ENCODE measurements around a stretch of chr15.

DNA sequence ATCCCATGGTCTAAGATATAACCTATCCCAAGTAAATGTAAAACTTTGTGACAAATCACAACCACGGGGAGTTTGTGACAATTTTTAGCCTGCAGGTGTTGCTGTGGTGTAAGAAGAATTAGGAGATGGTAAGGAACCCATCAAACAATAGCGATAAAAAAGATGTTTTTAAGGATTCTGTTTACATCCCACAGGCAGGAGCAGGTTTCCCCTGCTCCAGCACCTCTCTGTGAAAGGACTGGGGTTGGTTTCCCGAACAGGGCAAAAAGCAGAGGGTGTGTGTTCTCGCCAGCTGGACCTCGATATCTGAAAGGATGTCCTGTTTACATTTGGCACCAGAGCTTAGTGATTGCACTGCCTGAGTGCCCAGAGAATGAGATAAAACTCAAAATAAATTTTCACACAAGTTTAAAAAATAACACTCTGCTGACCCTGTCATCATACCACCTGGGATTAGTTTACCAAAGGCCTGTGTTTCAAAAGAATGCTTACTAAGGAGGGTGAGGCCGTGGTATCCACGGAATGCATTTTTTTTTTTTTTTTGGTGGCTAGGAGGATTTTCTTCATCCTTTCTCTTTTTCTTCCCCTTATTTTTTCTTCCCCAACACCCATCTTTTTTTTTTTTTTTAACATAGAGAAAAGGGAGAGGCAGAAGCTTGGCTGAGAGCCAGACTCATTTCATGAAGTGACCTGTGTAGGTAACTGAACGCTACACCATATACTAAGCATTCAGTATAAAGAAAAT, 151.8 kb upstream of the DPH6 start:
- RRBS, result no CpG with 5 or more reads among the region's 8 CpGs
CAGE:
- cytosol, long polyA plus RNA, result no peak
- long polyA plus RNA, result no peak
- nucleus, long polyA plus RNA, result no peak

GRCh38 chr15:35705890-35706309, 159.9 kb upstream of the DPH6 start:
- RRBS, result no CpG with 5 or more reads among the region's 2 CpGs
CAGE:
- cytosol, long polyA plus RNA, result no peak
- long polyA plus RNA, result no peak
- nucleus, long polyA plus RNA, result no peak

GRCh38 chr15:36915242-36915417, 185.2 kb downstream of the MEIS2 start:
CAGE:
- cytosol, long polyA plus RNA, result no peak
- long polyA plus RNA, result no peak
- nucleus, long polyA plus RNA, result no peak

DNA sequence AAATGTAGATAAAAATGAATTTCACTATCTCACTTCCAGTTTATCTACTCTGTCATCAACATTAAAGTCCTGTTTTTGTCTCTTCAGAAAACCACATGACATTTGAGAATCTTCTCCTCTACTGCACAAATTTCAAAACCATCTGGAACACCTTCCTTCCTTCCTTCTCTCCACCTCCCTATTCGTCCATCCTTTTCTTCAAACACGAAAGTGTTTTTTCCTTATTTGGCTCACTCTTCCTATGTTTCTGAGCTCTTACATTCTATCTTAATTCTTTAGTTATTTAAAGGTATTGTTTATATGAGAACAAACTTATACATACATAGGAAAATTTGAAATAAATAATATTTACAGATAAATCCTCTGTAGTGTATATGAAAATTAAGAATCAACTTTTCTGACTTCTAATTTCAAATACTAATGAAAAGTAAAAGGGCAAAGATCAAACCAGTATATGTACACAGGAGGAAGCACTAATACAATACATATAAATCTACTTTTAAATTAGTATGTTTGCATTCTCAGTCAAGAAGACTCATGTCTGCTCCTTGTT, 131.0 kb downstream of the MEIS2 start:
- RRBS, result no CpG with 5 or more reads among the region's 2 CpGs
CAGE:
- cytosol, long polyA plus RNA, result no peak
- long polyA plus RNA, result no peak
- nucleus, long polyA plus RNA, result no peak

GRCh38 chr15:37000588-37001198, 99.7 kb downstream of the MEIS2 start:
- RRBS, result no CpG with 5 or more reads among the region's 8 CpGs
CAGE:
- cytosol, long polyA plus RNA, result no peak
- long polyA plus RNA, result no peak
- nucleus, long polyA plus RNA, result no peak

- RRBS, result no CpG with 5 or more reads among the region's 9 CpGs
CAGE:
- cytosol, long polyA plus RNA, result no peak
- long polyA plus RNA, result no peak
- nucleus, long polyA plus RNA, result no peak
Measured at GRCh38 chr15:37093462-37094000, 6.8 kb downstream of the MEIS2 start.

- RRBS, result 1% methylated on average over 14 of the region's 66 CpGs
CAGE:
- cytosol, long polyA plus RNA, result no peak
- long polyA plus RNA, result no peak
- nucleus, long polyA plus RNA, result no peak
Measured at GRCh38 chr15:37101624-37102789, 1.7 kb upstream of the MEIS2 start.

GRCh38 chr15:37104043-37104784, 3.9 kb upstream of the MEIS2 start:
- RRBS, result no CpG with 5 or more reads among the region's 14 CpGs
CAGE:
- cytosol, long polyA plus RNA, result no peak
- long polyA plus RNA, result no peak
- nucleus, long polyA plus RNA, result no peak

- RRBS, result no CpG with 5 or more reads among the region's 3 CpGs
CAGE:
- cytosol, long polyA plus RNA, result no peak
- long polyA plus RNA, result no peak
- nucleus, long polyA plus RNA, result no peak
Measured at GRCh38 chr15:38042778-38043180, 108.3 kb downstream of the TMCO5A start.

DNA sequence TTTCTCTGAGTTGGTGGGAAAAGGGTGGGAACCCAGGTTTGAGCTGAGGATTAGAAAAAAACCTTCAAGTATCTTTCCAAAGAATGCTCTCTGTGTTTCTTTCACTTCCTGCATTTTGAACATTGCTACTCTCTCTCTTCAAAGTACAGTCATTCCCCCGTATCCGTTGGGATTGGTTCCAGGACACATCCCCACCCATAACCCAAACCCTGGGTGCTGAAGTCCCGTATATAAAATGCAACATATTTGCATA, 139.6 kb downstream of the TMCO5A start:
- RRBS, result no CpG with 5 or more reads among the region's 3 CpGs
CAGE:
- cytosol, long polyA plus RNA, result no peak
- long polyA plus RNA, result no peak
- nucleus, long polyA plus RNA, result no peak

DNA sequence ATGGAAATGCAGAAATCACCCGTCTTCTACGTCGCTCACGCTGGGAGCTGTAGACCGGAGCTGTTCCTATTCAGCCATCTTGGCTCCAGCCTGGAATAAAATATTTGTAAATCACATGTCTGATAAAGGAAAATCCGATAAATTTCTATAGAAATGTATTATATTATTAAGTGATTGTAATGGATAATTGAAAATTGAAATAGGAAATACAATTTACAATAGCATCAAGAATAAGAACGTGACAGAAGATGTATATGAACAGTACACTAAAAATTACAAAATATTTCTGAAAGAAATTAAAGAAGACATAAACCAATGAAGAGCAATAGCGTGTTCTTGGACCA, 109.9 kb upstream of the SPRED1 start:
- RRBS, result no CpG with 5 or more reads among the region's 8 CpGs
CAGE:
- cytosol, long polyA plus RNA, result no peak
- long polyA plus RNA, result no peak
- nucleus, long polyA plus RNA, result no peak

DNA sequence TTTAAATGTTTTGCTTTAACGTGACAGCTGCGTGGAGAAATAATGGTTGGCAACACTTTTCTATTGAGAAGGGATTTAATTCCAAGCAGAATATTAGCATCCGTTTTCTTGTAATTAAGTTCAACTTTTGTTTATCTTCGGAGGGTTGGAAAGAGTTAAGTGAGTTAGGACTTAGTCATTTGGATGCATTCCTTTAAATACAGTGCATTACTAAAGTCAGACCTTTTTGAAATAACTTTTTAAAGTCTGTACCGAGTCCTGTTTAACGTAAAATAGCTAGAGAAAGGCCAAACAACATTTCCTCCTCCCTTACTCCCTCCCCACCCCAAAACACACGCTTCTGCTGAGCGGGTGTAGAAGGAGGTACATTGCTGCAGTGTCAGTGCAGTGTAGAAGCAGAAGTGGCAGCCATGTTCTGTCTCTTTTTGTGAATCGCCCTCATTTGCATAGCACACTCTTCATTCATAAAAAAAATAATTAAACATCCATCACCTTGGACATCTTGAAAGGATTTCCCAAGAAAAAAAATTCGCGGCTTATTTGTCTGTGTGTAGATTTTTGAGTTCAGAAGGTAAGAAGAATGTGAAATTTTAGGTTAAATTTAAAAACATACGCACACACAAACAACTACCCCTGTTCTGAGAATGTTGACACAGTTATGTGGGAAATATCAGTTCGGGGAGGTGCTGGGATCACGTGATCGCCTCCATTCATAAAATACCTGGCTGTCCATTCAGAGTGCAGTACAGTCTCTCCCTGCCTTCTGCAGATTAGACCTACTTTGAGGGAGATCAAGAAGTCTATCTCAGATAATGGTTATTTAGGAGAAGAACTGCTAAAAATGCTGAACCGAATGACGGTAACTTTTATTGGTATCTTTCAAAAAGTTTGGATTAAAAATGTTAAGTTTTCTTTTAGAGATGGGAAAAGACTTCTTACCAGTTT, 1.7 kb downstream of the SPRED1 start:
- RRBS, result no CpG with 5 or more reads among the region's 17 CpGs
CAGE:
- cytosol, long polyA plus RNA, result no peak
- long polyA plus RNA, result no peak
- nucleus, long polyA plus RNA, result no peak

GRCh38 chr15:38440272-38440942, 13.5 kb upstream of the FAM98B start:
- RRBS, result no CpG with 5 or more reads among the region's 8 CpGs
CAGE:
- cytosol, long polyA plus RNA, result no peak
- long polyA plus RNA, result no peak
- nucleus, long polyA plus RNA, result no peak

GRCh38 chr15:38696145-38696862, 131.7 kb upstream of the RASGRP1 start:
- RRBS, result 90% methylated on average over 2 of the region's 7 CpGs
CAGE:
- cytosol, long polyA plus RNA, result no peak
- long polyA plus RNA, result no peak
- nucleus, long polyA plus RNA, result no peak

DNA sequence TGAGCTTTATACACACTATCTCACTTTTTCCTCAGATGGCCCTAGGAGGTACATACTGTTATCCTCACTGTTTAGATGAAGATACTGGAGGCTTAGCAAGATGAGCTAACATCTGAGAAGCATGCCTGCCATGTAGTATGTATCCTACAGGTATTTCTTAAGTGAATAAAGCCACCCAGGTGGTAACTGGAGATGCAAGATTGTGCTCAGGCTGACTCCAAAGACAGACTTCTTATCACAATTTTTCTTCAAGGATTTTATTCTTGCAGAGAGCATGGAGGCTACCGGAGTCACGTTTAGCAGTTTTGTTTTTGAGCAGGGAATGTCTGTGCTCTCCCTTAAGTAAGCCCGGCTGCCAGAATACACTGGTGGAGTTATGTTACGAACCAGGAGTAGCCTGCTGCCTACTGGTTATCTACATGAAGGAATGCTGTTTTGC, 300.0 kb upstream of the RASGRP1 start:
- RRBS, result no CpG with 5 or more reads among the region's 4 CpGs
CAGE:
- cytosol, long polyA plus RNA, result no peak
- long polyA plus RNA, result no peak
- nucleus, long polyA plus RNA, result no peak

- RRBS, result no CpG with 5 or more reads among the region's 3 CpGs
CAGE:
- cytosol, long polyA plus RNA, result no peak
- long polyA plus RNA, result no peak
- nucleus, long polyA plus RNA, result start-site peak on the minus strand at chr15:39118692-39118801, 12 and 17 reads in 2 replicates
Measured at GRCh38 chr15:39118560-39118937, 462.3 kb upstream of the THBS1 start.

- RRBS, result no CpG with 5 or more reads among the region's 6 CpGs
CAGE:
- cytosol, long polyA plus RNA, result no peak
- long polyA plus RNA, result no peak
- nucleus, long polyA plus RNA, result no peak
Measured at GRCh38 chr15:39326735-39327299, 254.1 kb upstream of the THBS1 start.

- RRBS, result no CpG with 5 or more reads among the region's 2 CpGs
CAGE:
- cytosol, long polyA plus RNA, result no peak
- long polyA plus RNA, result no peak
- nucleus, long polyA plus RNA, result no peak
Measured at GRCh38 chr15:39583391-39583767, 2.5 kb downstream of the THBS1 start.

GRCh38 chr15:39592062-39592389, 11.1 kb downstream of the THBS1 start:
- RRBS, result no CpG with 5 or more reads among the region's 3 CpGs
CAGE:
- cytosol, long polyA plus RNA, result no peak
- long polyA plus RNA, result no peak
- nucleus, long polyA plus RNA, result no peak

- RRBS, result no CpG with 5 or more reads among the region's 4 CpGs
CAGE:
- cytosol, long polyA plus RNA, result no peak
- long polyA plus RNA, result no peak
- nucleus, long polyA plus RNA, result no peak
Measured at GRCh38 chr15:39698731-39699367, 83.8 kb downstream of the FSIP1 start.